Measurements from ENCODE around the genes H2AC11, H2BC12, POM121L2 and H2AC13.

- PRO-cap, result unidirectional peak, minus-strand start at chr6:26532995
These were observed 5.2 kb upstream of the HMGN4 start for GRCh38 chr6:26532671-26533602.

- PRO-cap, result no peak
These were observed 17.4 kb downstream of the HMGN4 start for GRCh38 chr6:26555686-26555885.

- PRO-cap, result no peak
These were observed 21.4 kb upstream of the ABT1 start for GRCh38 chr6:26575288-26575805.

DNA sequence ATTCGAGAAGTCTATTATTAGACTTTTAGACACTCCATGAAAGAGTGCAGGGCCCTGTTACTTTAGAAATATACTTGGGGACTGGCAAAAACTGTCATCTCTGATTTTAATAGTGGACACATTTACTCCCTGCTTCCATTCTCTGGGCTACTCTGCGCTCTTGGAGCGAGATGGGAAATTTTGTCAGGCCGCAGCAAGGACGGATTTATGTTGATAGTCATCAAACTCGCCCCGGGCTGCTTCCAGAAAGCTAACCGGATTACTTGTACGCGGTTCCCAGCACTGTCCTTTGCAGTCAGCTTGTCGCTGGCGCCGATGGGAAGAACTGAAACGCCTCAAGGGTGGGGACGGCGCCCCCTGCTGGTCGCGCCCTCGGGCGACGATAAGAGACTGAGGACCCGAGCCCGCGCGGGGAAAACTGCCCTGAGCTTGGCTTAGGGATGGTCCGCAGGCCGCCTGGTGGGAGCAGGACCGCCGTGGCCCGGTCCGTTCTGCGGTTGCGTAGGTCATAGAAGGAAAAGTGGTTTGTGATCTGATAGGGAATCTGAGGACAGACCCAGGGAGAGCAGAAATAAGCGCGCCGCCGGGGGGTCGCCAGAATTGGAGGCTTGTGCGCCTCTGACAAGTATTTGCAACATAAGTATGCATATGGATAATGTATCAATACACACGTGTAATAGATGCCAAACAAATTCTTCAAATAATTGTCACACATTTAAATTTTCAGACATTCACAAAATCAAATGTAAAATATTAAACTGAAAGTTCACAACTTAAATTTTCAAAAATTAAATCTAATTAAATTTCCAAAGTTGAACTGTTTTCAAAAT lies 946 bp upstream of the ABT1 start:
- PRO-cap, result no peak

DNA sequence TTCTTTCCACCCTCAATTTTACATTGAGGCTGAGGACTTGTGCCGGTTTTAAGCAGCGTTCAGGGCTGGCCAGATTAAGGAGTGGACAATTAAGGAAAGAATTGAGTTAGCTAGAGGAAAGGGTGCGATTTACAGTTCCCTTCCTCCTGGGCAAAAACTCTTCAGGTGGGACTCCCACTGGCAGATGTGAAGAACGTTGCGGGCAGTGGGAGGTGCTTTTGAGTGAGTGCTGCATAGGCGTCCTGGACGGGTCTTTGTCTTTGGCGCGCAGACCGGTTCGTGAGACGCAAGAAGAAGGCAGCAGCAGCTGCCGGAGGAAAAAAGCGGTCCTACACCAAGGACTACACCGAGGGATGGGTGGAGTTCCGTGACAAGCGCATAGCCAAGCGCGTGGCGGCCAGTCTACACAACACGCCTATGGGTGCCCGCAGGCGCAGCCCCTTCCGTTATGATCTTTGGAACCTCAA lies 923 bp downstream of the ABT1 start:
- PRO-cap, result no peak

GRCh38 chr6:26743376-26743894 lies 83.9 kb upstream of the ZNF322 start:
- PRO-cap, result no peak

DNA sequence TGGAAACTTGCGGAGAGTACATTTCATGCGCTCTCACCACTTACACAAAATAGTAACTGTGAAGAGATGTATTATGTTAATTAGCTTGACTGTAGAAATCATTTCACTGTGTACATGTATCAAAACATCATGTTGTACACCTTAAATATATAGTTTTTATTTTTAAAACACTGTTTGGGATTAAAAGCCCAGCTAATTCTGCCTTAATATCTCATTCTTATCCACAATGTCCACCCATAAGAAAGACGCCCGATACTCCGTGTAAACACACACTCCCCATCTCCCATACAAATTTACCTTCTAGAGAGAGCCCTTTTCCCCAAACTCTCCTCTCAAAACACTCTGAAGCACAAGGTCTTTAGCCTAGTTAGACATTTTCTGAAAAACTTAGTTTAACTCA lies 113.4 kb downstream of the H2BC11 start:
- PRO-cap, result no peak

DNA sequence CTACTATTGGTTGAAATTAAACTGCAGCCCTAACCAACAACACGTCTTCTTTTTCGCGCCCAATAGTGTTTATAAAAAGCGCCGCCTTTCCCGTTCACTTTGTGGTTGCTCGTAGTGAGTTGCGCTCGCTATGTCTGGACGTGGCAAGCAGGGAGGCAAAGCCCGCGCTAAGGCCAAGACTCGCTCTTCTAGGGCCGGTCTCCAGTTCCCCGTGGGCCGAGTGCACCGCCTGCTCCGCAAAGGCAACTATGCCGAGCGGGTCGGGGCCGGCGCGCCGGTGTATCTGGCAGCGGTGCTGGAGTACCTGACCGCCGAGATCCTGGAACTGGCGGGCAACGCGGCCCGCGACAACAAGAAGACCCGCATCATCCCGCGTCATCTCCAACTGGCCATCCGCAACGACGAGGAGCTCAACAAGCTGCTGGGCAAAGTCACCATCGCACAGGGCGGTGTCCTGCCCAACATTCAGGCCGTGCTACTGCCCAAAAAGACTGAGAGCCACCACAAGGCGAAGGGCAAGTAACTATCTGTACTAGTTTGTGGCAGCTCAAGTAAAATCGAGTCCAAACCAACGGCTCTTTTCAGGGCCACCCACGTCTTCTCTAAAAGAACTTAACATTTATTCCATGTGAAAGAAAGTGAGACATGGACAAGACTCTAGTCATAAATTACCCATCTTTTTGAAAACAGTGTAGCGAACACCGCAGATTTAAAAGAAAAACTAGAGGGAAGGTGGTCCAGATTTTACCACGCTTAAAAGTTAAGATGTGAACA lies at the start of gene H2AC11:
Gene H2AC11, plus strand, starts transcription at position 102 of the 774 bp plus-strand sequence.
- PRO-cap, result bidirectional peak, plus-strand start at position 102 of the sequence, minus-strand start outside the sequence; bidirectional peak, plus-strand start at position 378 of the sequence, minus-strand start at position 327 of the sequence

GRCh38 chr6:27146517-27146941 lies at the start of gene H2BC12:
Gene H2BC12, minus strand, starts transcription at chr6:27146855.
- PRO-cap, result bidirectional peak, plus-strand start at chr6:27147106, minus-strand start at chr6:27146855

GRCh38 chr6:27250845-27251471 lies 3.5 kb downstream of the PRSS16 start:
- PRO-cap, result bidirectional peak, plus-strand start at chr6:27251527, minus-strand start at chr6:27251406

- PRO-cap, result no peak
These were observed at the start of gene POM121L2 for GRCh38 chr6:27312198-27313043. Gene POM121L2, minus strand, starts transcription at chr6:27312273.

GRCh38 chr6:27333179-27333432 lies 21.0 kb upstream of the POM121L2 start:
- PRO-cap, result no peak

DNA sequence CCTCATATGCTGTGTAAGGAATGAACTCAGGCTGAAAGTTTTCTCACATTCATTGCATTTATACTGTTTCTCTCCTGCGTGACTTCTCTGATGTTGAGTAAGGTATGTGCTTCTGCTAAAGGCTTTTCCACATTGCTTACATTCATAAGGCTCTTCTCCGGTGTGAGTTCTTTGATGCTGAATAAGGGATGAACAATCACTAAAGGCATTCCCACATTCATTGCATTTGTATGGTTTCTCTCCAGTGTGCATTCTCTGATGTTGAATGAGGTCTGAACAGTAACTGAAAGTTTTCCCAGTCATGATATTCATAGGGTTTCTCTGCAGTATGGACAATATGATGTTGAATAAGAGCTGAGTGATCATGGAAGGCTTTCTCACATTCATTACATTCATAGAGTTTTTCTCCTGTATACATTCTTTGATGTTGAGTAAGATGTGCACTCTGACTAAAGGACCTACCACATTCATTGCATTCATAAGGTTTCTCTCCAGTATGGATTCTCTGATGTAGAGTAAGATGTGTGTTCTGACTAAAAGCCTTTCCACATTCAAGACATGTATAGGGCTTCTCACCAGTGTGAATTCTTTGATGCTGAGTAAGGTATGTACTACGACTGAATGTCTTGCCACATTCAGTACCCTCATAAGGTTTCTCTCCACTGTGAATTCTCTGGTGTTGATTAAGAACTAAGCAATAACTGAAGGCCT lies 29.5 kb upstream of the ZNF391 start:
- PRO-cap, result no peak

- PRO-cap, result bidirectional peak, plus-strand start at chr6:27472513, minus-strand start at chr6:27472410
These were observed 766 bp downstream of the ZNF184 start for GRCh38 chr6:27472074-27472604.

GRCh38 chr6:27565634-27566909 lies 93.2 kb upstream of the ZNF184 start:
- PRO-cap, result no peak

DNA sequence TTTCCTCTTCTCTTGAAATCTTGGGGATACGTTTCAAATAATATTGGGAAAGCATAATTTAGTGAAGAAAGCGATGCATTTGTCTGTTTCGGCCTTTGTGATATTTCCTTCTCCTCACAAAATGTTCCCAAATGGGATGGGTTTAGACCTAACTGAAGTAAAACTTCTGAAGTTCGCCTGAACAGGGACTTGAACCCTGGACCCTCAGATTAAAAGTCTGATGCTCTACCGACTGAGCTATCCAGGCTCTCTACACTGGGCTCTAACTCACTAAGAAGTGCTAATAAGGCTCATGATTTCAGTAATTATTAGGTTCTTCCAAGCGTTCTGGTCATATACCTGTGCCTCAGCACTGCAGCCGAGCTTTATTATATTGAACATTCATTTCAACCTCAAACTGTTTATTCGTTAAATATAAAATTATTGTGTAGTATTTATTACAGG lies 118.8 kb upstream of the ZNF184 start:
- PRO-cap, result no peak

- PRO-cap, result unidirectional peak, minus-strand start at chr6:27670643
These were observed 137.4 kb downstream of the H2BC13 start for GRCh38 chr6:27670318-27670801.

DNA sequence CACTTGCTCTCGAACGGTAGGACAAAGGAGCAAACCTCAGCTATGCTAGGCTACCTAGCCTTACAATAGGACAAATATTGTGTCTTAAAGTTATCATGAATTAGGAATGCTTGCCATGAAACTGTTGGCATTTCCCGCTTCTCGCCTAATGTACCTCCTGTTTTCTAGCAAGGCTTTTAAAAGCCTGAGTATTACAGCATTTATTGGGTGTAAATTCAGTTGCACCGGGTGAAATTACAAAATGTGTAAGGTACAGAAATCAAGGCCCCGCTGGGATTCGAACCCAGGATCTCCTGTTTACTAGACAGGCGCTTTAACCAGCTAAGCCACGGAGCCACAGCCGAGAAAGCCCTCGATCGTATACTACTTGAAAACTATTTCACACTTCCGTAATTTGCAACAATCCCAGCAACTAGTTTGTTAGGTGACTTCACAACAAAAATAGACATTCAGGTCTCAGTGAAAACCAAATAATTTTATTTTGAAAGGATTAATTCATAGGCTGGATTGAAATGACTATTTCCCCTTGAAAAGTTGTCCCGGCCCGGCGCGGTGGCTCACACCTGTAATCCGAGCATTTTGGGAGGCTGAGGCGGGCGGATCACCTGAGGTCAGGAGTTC lies 123.2 kb downstream of the H2BC13 start:
- PRO-cap, result no peak

DNA sequence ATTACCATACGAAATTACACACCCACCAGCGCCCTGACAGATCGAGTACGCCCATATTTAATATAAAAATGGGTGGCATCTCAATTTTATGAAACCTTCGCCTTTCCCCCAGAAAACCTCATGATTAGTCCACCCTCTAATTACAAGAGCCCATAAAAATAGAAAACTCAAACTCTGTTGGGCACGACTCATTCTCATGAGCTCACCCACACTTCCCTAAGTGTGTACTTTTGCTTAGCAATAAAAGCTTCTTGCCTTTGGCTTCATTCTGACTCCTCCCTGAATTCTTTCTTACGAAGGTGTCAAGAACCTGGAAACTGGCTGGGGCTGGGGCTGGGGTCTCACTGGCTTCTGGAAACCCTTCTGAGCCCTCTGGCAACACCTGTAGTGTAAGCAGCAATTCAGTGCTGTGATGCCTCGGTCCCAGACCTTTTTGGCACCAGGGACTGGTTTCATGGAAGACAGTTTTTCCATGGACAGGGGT lies 31.8 kb downstream of the H2BC13 start:
- PRO-cap, result no peak

DNA sequence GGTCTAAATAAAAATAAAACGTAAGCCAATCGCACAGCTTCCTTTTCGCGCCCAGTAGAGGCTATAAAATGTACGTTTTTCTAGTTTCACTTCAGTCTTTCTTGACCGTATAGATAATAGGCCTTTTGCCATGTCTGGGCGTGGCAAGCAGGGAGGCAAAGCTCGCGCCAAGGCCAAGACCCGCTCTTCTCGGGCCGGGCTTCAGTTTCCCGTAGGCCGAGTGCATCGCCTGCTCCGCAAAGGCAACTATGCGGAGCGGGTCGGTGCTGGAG lies at the start of gene H2AC13:
Gene H2AC13, plus strand, starts transcription at position 94 of the 272 bp plus-strand sequence.
- PRO-cap, result bidirectional peak, plus-strand start at position 94 of the sequence, minus-strand start outside the sequence